Thoracic aorta endothelial cell (primary cell): ENCODE measurements around a stretch of chr1.

DNA sequence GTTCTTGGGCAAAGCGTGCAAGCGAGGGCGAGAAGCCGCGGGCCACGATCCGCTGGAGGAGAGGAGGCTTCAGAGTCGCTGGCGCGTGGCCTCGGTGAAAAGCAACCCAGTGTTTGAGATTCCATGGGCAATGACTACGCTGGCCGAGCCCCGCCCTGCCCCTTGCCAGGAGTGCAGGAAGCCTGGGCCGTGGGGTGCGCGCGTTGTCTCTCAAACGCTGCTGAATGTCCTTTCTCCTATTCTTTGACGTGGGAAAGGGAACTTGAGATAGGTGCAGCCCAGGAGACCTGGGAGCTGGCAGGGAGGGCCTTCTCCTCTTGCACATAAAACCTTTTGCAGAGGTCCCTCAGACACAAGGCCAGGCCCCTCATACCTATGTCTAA is 27.4 kb downstream of the TRIM11 start:
- CAGE, long polyA plus RNA = no peak

GRCh38 chr1:228405570-228406651 is 724 bp downstream of the TRIM11 start:
- CAGE, long polyA plus RNA = no peak

DNA sequence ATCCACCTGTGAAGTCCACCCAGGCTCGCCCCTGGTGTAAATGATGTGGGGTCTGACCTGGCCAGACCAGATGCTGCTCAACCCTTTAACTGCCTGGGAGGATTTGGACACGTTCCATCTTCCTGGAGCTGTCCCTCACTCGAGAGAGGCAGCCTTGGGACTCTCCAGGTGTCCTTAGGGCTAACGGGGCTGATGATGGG is 3.7 kb upstream of the H3-4 start:
- CAGE, long polyA plus RNA = no peak

DNA sequence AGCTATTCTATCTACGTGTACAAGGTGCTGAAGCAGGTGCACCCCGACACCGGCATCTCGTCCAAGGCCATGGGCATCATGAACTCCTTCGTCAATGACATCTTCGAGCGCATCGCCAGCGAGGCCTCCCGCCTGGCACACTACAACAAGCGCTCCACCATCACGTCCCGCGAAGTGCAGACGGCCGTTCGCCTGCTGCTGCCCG is 237 bp downstream of the H2BC26 start:
- CAGE, long polyA plus RNA = no peak

DNA sequence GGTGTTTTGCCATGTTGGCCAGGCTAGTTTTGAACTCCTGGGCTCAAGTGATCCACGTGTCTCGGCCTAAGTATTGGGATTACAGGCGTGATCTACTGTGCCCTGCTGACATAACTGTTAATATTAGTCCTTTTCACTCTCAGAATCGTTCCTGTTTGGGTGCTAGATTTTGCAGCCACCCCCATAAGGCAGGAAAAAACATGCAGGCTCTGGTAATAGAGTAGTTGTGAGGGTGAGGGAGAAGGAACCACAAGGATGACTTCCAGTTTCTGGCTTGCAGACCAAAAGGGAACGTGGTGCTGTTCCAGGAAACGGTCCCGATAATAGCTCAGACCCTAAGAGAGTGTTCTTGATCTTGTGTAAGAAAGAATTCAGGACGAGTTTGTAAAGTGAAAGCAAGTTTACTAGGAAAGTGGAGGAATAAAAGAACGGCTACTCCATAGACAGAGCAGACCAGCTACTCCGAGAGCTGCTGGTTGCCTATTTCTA is 50.7 kb upstream of the RHOU start:
- CAGE, long polyA plus RNA = no peak

- CAGE, long polyA plus RNA = no peak
These were observed 13.9 kb upstream of the RHOU start for GRCh38 chr1:228721325-228721773.

DNA sequence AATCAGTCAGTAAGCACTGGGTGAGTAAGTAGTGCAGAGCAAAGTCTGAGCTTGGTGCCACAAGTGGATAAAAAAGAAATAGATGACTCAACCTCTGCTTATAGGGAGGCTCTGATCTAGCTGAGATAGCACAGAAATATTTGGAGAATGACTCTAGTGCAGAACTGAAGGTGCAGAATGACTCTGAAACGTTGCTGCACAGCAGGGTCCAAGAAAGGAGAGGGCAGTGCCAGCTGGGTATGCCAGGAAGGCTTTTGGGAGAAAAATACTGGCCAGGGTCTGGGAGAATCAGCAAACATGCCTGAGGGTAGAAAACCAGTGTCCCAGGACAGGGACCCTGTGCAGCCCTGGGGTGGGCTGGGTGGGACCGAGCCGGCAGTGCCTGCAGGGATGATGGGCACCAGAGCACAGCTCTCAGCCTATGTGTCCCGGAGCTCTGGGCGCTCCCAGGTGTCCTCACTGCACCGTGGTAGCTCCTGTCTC is 126.1 kb downstream of the RHOU start:
- CAGE, long polyA plus RNA = no peak

DNA sequence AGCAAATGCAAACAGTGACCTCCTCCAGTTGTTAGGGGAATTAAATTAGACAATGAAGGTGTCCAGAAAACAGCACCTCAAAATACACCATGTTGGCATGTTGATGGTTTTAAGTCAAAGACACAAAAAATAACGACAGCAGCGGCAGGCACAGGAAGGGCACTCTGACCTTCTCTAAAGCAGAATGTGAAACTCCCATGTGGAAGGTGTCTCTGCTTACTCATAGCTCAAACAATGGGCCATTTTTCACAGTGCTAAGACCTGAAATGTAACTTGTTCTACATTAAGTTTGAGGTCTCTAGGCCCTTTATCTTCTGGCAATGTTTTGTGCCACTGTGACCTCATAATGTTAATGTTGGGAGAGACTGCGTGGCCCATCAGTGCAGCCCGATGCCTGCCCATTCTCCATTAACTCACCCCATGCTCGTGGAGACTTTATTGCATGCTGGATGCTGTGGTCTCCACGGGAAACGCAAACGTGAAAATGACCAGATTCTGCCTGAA is 105.5 kb upstream of the RAB4A start:
- CAGE, long polyA plus RNA = no peak

DNA sequence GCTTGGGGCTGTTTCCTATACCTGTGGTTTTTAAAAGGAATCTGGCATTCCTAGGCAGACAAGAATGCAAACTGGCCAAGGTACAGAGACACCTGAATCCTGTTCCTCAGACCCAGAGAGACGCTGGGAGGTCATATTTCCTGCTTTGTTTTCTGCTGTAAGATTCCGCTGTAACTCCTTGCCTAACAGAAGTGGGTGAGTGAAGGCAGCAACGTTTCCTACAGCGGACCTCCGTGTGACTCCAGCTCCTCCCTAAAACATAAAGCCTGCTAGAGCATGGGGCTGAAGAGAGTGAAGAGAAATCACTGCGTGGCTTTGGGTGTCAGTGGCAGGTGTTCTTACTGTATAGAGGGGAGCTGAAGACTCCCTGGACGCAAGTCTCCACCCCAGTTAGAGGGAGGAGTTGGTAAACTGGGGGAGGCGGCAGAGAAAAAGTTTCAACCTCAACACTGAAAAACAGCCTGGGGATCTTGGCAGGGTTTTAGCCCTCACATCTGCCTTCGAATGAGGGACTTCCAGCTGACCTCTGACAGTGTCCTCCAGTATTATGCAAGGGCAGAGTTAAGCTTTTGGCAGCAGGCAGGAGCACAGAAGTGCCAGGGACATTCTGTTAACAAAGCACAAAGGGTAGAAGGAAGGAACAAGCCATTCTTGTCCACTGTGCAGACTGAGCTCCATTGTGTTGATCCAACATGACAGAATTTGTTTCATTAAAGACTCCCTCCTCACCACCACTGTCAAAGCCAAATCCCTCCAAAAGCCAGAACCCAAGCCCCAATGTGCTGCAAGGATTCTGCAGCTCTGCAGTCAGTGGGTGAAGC is 41.3 kb upstream of the RAB4A start:
- CAGE, long polyA plus RNA = no peak

DNA sequence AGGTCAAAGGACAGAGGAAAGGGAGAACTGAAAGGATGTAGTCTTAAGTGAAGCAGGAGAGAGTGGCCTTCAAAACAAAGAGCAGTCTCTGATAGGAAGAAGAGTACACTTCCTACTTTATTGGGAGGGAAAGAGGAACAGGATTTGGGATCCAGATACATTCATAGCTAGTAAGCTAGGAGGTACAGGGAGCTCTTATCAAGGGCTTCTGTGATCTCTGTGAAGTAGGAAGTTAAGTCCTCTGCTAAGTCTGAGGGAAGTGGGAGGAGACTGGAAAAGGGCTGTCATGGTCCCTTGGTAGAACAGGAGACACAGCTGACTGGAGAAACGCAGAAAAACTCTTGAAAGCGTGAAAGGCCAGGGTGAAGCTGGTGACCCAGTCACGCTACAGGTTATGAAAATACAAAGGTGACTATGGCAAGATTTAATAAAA is 28.1 kb downstream of the NUP133 start:
- CAGE, long polyA plus RNA = no peak

DNA sequence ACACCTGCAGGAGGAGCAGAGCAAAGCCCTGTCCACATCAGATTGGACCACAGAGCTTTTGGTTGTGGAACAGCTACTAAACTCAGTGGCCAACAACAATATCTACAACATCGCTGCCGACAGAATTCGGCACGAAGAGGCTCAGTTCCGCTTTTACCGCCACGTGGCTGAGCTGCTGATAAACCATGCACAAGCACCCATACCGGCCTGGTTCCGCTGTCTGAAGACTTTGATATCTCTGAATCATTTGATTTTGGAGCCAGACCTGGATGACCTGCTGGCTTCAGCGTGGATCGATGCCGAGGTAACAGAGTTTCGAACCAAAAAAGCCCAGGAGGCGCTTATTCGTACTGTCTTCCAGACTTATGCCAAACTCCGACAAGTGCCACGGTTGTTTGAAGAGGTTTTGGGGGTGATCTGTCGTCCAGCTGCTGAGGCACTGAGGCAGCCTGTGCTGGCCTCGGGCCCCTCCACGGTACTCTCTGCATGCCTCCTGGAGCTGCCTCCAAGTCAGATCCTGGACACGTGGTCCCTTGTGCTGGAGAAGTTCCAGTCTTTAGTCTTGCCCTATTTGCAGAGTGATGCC is 9.7 kb downstream of the URB2 start:
- CAGE, long polyA plus RNA = no peak

DNA sequence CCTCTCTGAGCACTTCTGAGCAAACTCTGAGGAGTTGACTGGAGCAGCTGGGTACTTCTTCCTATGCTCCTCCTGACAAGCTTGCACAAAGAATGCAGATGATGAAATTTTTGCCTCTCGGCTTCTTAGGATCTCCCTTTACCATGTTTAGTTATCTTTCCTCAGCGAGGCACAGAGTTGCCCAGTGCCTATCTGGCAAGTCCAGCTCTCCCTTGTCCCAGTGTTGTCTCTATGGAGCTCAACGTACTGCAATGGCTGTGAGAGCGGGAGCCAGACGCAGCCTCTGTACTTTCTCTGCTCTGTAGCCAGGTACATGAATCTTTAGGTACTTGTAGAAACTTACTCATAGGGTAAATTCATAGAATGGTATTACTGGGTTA is 79.7 kb downstream of the URB2 start:
- CAGE, long polyA plus RNA = no peak

DNA sequence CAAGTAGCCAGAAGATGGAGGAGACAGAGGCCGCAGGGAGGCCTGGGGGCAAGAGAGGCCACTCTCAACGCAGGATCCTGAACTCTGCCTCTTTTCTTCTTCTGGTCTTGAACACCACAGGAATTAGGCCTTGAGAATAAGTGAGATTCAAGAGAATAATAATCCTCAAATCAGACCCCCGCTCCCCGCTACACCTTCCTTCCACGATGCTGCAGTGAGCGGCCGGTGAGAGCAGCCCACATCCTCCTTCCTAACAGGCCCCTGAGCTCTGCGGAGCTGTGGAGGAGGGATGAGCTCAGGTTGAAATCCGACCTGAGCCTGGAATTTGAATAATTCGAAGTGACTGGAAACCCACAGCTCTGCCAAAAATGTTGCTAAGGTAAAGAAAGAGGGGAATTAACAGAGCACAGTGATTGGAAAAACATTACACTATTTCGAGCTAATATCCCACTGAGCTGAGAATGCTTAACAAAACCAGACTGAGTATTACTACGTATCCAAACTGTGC is 90.0 kb downstream of the URB2 start:
- CAGE, long polyA plus RNA = no peak

DNA sequence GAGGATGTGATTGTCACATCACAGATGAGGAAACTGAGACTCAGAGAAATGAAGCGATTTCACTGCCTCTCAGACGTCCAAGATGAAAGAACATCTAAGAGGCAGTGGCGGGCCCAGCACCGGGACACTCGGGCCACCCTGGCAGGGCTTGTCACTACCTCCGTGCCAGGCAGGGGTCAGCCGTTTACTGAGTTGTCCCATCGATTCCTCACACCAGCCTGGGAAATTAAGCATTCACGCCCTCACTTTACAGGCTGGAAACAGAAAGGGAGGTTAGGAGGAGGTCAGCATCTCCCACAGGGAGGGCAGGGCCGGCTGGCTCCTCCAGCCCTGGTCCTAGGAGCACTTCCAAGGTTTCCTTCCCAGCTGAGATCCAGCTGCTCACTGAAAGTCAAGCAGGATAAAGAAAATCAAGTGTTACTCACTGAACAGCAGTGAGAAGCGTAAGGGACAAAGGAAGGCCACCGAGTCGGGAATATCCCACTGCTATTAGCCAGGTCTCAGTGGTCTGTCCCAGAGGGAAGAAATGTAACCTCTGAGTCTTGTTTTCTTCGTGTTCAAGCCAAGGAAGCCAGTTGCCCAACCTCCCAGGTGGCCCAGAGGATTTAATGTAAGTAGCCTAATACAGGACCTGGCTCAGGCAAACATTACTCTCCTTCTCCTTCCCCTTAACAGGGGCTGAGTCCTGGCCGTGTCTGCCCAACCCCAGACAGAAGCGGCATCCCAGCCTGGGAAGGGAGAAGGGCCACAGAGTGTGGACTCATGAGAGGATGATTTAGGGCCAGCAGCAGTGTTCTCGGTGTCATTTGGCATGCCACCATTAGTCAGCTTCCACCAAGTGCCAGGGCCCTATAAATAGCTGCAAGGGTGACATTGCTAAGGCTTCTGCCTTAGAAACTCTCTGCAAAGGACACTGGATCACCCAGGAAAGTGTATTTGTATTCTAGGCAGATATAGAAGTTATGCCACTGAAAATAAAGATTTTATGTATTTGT is 203.2 kb upstream of the GALNT2 start:
- CAGE, long polyA plus RNA = no peak

- CAGE, long polyA plus RNA = no peak
These were observed 4.2 kb downstream of the GALNT2 start for GRCh38 chr1:230071238-230071678.

- CAGE, long polyA plus RNA = no peak
These were observed 45.2 kb downstream of the GALNT2 start for GRCh38 chr1:230112066-230112768.

DNA sequence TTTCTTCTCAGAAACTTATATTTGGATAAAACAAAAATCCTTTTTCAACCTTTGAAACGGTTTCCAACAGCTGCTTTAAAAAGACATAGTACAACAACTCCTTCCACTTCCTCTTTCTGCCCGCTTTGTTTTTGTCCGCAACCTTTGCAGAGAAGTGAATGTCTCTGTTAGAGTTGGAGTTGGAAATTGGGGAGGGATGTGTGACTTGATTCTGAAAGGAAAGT is 83.2 kb downstream of the GALNT2 start:
- CAGE, long polyA plus RNA = no peak

DNA sequence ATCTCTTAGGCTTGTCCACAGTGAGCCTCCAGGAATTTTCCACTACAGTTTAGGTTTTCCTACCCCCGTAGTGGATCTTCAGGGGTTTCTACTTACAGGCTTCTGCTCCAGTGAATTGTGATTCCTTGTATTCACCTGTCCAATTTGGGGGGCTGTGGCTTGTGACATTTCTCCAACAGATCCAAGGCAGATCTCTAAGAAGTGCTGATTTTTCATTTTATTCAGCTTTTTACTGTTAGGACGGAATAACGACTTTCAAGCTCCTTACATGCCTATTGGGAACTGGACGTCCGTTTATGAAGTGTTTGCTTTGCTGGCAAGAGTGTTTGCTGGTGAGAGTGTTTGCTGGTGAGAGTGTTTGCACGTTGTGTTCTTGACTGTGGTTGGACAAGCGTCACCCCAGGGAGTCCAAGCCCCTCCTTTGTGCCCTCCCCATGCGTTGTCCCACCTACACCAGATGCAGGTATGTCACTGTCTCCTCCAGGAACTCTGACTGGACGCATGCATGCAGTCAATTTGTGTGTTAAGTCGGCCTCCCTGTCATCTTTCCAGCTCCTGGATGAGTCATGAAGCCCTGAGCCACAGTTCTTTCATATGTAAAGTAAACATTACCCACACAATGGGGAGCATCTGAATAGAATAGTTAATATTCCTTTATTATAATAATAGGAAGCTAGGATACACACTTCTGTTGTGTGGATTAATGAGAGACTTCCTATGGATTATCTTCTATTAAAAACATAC is 119.0 kb downstream of the GALNT2 start:
- CAGE, long polyA plus RNA = no peak

GRCh38 chr1:230274020-230274600 is 152.0 kb downstream of the PGBD5 start:
- CAGE, long polyA plus RNA = no peak

DNA sequence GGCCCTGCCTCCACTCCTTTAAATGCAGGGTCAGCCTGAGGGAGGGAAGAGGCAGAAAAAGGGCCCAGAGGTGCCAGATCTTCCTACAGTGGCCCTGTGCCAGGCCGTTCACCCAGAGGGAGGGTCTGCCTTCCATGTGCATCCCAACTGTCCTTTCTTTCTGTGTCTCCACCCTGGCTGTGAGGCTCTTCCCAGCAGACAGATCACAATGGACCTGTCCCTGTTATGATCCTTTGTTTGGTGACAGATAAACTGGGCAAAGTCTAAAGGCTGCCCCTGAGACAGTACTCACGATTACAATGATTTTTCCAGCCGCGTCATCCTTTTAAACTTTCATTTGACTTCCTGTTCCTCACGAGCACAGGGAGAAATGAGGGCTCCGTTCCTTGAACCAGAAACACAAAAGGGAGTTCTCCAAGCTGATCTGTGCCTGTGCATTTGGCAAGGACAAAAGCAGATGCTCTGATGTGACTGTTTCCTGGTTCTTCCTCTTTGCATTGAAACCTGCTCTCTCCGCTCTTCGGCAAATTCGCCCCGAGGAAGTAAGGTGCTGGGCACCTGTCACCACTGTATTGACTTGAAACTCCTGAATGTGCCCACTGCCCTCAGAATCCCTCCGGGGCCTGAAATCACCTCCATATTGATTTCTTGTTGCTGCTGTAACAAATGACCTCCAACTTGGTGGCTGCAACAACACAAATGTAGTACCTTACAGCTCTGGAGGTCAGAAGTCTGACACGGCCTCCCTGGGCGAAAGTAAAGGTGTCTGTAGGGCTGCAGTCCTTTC is 126.6 kb downstream of the PGBD5 start:
- CAGE, long polyA plus RNA = no peak